Measurements from ENCODE around the genes MSH3 and RASA1.

- RAMPAGE, total RNA, result no peak
Measured at GRCh38 chr5:80082662-80083331, 47.6 kb downstream of the THBS4 start.

DNA sequence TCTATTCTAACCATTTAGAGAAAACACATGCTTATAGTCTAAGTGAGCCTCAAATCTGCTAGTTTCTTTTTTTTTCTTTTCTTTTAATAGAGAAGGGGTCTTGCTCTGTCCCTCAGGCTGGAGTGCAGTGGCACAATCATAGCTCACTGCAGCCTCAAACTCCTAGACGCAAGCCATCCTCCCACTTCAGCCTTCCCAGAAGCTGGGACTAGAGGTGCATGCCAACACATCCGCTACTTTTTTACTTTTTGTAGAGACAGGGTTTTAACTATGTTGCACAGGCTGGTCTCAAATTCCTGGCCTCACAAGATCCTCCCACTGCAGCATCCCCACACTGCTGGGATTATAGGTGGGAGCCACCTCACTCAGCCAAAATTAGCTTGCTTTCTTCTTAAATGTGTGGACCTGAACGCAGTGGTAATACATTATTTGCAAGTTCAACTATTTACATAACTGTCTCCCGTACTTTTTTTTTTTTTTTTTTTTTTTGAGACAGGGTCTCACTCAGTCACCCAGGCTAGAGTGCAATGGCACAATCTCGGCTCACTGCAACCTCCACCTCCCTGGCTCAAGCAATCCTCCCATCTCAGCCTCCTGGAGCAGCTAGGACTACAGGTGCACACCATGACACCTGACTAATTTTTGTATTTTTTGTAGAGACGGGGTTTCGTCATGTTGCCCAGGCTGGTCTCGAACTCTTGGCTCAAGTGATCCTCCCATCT lies 66.0 kb downstream of the SERINC5 start:
- RAMPAGE, total RNA, result no peak

DNA sequence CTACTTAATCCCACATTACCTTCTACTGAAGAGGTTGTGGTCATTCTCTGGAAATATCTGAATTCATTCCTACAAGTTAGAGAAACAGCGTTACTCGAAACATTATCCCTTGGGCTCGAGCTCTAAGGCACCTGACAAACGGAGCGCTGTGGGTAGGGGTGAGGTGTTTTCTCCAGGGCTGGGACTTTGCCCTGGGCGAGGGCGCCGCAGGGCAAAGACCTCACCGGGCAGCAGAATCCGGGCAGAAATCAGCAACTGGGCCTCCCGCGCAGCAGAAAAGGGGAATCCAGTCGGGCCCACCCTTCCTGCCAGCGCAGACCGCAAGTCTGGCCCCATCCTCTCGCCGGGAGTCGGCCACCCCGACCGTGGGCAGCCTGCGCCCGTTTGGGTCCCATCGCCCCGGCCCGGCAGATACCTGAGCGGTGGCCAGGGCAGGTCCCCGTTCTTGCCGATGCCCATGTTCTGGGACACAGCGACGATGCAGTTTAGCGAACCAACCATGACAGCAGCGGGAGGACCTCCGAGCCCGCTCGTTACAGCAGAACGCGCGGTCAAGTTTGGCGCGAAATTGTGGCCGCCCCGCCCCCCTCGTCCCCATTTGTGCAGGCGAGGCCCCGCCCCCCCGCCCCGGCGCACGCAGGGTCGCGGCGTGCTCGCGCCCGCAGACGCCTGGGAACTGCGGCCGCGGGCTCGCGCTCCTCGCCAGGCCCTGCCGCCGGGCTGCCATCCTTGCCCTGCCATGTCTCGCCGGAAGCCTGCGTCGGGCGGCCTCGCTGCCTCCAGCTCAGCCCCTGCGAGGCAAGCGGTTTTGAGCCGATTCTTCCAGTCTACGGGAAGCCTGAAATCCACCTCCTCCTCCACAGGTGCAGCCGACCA lies at the start of gene MSH3:
Gene MSH3, plus strand, starts transcription at position 664 of the 876 bp plus-strand sequence.
- RAMPAGE, total RNA, result no peak

- RAMPAGE, total RNA, result no peak
Measured at GRCh38 chr5:80964349-80964906, 4.3 kb downstream of the RASGRF2 start.

DNA sequence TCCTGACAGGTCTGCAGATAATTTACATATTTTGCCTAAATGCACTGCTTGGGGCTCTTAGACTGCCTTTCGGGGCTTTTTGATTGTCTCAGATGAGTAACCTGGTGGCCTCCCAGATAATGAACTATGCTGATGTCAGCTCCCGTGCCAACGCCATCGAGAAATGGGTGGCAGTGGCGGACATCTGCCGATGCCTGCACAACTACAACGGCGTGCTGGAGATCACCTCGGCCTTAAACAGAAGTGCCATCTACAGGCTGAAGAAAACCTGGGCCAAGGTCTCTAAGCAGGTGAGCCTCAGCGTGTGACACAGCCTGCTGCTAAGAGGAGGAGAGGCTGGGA lies 20.9 kb upstream of the CKMT2 start:
- RAMPAGE, total RNA, result no peak

- RAMPAGE, total RNA, result no peak
Measured at GRCh38 chr5:82274302-82275067, 3.7 kb downstream of the RPS23 start.

DNA sequence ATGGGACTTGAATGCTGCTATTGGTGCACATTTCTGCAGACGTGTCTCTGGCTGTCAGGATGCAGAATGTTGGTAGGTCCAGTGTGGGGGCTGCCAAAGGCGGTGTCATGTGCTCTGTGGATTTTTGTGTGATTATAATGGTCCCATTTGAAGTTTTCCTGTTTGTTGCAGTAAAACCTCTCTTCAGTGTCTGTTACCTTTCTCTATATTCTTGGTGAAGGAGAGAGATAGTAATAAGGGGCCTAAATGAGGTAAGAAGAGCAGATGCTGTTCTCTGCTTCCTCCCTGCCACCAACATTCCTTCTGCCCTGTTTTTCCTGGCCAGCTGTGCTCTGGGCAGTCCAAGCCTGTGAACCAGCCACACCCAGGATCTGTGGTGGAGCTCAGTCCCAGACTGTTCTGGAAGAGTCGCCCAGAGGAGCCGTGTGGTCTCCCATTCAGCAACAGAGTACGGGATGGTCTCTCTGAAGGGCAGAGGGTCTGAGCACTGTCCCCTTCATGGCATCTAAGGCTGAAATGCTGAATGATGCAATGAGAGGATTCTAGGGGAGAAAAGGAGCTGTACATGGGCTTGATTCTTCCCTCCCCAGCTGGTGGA lies 70.5 kb upstream of the RPS23 start:
- RAMPAGE, total RNA, result no peak

DNA sequence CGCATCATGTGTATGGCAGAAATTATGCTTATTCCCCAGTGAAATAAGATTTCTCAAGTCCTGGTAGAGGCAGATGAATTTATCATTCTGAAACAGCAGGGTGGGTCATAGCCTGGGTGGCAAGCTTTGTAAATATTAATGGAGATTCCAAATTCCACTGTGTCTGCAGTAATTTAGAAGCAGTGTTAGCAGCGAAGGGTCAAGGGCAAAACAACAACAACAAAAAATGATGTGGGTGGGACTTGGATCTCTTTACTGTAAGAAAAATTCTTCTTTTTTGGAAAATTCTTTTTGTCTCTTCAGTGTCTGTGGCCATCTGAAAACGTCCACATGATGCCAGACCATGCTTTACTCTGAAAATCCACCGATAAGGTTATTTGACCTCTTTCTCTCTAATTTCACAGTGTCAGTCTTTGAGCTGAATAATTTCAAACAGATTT lies 106.0 kb upstream of the RPS23 start:
- RAMPAGE, total RNA, result no peak

GRCh38 chr5:82406130-82406735 lies 128.1 kb upstream of the RPS23 start:
- RAMPAGE, total RNA, result no peak

DNA sequence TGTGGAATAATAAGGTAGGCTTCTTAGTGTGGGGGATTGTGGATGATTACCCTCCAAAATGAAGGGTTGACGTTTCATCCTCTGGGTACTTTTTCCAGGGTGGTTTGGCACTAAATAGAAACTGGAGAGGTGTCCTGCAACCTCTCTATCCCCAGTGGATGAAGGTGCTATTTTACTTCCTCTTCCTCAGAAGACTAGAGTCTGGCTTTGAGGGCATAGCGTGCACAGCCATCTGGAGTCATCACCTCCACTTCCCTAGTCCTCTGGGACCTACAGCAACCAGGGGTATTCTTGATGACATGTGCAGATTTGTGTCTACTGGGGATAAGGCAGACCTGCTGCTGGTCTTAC lies 260.9 kb upstream of the RPS23 start:
- RAMPAGE, total RNA, result no peak

GRCh38 chr5:83470867-83471251 lies 685 bp upstream of the VCAN start:
- RAMPAGE, total RNA, result no peak

GRCh38 chr5:83473371-83474268 lies 2.1 kb downstream of the VCAN start:
- RAMPAGE, total RNA, result no peak

- RAMPAGE, total RNA, result no peak
Measured at GRCh38 chr5:85293385-85293732, 908.7 kb upstream of the EDIL3 start.

GRCh38 chr5:85648598-85648833 lies 969.2 kb upstream of the COX7C start:
- RAMPAGE, total RNA, result no peak

DNA sequence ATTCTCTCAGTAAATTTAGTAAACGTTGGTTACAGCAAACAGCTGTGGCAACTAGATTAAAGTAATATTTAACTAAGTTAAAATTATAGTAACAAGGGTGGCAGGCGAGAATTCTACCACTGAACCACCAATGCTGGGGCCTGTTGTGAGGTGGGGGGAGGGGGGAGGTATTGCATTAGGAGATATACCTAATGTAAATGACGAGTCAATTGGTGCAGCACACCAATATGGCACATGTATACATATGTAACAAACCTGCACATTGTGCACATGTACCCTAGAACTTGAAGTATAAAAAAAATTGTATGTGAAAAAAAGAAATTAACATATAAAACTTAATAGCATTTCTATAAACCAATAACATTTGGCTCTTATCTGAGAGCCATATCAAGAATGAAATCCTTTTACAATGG lies 245.0 kb upstream of the COX7C start:
- RAMPAGE, total RNA, result no peak

DNA sequence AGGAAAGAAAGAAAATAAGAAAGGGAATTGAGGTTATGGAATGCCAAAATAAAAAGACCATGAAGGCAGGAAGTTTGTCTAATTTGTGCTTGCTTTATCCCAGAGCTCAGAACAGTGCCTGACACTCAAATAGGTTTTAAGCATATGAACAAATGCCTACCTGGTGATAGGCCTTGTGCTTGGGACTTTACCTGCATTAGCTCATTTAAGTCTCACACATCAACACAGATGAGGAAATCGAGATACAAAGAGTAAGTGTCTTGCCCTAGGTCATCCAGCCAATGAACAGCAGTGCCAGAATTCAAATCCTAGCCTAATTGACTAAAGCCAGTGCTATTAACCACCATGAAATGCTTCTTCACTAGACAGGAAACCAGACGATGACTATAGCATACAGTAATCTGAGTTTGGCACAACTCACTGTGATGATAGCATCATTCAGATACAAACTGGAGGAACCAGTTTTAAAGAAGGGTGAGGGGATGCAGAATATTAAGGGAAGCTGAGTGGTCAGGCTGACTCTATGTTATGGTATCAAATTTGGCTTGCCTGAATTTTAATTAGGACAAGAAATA lies 147.2 kb upstream of the RASA1 start:
- RAMPAGE, total RNA, result no peak

DNA sequence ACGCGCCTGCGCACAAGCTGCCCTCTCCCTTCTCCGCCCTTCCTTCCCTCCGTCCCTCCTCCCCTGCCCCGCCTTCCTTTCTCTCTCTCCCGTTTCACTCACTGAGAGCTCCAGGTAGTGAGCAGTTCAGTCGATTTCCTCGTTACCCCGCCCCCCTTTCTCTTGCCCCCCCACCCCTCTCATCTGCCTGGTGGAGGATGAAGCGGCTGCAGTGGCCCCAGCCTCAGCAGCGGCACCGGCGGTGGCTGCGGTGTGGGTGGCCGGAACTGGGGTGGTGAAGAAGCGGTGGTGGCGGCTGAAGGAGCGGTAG lies at the start of gene RASA1:
Gene RASA1, plus strand, starts transcription at position 97 of the 310 bp plus-strand sequence.
- RAMPAGE, total RNA, result no peak

DNA sequence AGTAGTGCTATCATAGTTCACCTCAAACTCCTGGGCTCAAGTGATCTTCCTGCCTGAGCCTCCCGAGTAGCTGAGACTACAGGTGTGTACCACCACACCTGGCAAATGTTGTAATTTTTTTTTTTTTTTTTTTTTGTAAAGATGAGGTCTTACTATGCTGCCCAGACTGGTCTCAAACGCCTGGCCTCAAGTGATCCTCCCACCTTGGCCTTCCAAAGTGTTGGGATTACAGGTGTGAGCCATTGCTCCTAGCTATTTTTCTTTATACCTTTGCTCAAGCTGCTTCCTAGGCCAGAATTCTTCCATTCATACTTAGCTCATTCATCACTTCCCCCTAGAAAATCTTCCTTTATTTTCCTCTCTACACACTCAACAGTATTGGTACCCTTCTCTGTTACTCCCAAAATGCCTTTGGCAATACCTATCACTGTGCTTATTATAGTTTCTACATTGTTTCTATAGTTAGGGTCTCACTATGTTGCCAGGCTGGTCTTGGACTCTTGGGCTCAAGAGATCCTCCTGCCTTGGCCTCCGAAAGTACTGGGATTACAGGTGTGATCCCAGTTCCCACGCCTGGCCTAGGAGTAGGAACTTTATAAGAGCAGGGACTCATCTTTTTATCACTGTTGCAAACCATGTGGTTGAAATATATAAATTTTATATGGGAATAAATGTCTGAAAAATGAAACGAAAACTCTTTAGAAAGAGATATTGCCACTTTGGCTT lies 68.0 kb downstream of the CCNH start:
- RAMPAGE, total RNA, result no peak

- RAMPAGE, total RNA, result no peak
Measured at GRCh38 chr5:87352566-87353363, 60.0 kb downstream of the CCNH start.

GRCh38 chr5:87400879-87401371 lies 11.8 kb downstream of the CCNH start:
- RAMPAGE, total RNA, result no peak

Measured in foreskin keratinocyte (primary cell).